ENCODE data around the gene PPP1R2C.

- PRO-cap, result no peak
Measured at GRCh38 chrX:40021160-40021627, 76.6 kb downstream of the BCOR start.

GRCh38 chrX:40063410-40064138 lies 34.2 kb downstream of the BCOR start:
- PRO-cap, result no peak

DNA sequence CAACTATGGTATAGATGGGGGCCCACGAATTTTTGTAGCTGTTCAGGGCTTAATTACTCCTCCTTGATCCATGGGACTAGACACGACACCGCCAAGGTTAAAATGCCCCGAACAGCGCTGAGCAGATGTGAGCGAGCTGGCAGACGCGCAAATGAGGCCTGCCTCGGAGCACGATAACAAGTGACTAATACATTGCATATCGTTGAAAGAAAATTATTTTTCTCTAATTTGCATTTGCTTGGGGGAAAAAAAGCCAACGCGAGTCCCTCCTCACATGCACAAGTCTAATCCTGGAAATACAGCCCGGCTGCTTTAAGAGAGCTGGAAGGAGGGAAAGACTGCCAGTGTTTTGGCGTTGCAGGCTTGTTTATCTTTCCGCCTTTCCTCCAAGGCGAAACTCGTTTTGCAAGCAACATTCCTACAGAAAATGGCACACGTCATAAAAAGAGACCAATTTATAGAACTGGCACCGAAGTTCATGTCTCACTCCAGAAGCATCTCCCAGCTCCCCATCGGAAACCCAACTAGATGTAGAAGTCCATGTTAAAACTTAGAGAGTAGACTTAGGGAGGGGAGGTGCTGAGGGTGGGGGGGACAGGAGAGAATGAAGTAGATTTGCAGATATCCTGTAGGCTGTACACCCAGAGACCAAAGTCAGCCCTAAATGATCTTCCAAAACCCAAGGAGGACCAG lies 12.6 kb downstream of the BCOR start:
- PRO-cap, result no peak

DNA sequence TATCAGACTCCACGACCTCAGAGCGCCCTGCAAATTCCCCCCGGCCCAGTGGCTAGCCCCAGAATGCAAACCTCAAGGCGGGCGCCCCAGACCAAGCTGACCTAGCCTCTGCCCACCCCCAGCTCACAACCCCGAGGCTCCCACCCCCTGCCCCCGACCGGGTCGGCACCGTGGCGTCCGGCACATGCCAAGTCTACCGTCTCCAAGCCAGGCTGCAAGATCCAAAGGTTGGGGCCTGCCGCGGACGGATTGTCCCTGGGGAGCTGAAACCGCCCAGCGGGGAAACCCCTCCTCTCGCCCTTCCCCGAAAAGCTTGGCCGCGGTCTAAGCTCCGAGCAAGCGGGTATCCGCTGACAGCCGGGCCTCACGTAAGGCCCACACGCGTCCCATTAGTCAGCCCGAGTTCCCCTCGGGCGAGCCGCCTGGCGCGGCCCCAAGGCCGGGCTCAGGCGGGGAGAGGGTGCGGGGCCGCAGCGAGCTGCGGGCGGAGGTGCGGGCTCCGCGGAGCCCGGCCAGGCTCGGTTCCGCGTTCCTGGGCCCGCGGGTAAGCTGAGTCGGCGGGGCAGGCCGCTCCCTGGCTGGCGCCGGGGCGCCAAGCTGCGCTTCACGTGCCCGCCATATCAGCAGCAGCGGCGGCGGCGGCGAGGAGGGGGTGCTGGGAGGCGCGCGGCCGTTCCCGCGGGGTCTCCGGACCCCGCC lies 6.9 kb upstream of the BCOR start:
- PRO-cap, result bidirectional peak, plus-strand start at position 448 of the sequence, minus-strand start at position 388 of the sequence

DNA sequence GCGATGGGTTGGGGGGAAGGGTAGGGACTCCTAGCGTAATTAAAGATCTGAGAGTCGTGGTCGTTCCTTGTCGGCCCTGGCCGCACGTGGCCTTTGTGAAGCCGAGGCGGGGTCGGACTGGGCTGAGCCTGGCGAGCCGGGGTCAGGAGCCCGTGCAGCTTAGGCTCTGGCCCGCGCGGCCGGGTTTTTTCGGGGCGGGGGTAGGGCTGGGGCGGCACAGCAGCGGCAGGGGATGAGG lies 58.3 kb upstream of the BCOR start:
- PRO-cap, result no peak

DNA sequence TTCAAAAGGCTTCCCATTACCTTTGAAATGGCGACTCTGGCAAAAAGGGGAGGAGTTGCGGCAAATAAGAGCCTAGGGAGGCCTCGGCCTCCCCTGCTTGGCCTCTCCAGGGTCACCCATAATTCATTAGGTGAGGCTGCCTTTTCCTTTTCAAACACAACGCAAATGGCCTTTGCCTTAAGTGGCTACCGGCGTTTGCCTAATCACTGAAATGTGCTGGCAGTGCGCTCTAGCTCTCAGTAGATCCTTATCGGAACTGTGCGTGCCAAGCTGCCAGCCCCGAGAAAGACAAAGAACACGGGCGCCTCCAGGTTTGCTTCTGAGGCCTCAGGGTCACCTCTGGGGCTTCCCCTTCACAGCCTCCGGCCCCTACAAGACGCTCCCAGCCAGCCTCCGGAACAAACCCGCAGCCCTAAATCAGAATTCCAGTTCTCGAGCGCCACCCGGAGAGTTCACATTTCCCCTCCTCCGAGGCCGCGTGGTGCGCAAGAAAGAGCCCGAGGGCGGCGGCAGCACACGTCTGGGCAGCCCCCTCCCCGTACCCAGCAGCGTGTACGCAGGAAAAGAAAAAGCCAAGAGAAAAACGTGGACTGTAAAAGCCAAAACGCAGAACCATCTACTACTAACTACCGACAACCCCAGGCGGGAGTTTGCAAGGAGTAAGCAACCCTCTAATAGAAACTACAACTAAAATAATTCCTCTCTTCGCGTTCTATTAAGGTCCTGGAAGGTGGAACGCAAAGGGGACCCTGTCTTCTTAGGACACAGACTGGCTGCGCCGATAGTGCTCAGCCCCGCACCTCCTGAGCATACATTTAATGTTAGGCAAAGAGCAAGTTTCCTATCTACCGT lies 76.4 kb upstream of the BCOR start:
- PRO-cap, result bidirectional peak, plus-strand start at position 423 of the sequence, minus-strand start at position 290 of the sequence

- PRO-cap, result no peak
Measured at GRCh38 chrX:40202286-40202867, 104.6 kb upstream of the BCOR start.

GRCh38 chrX:40297869-40298957 lies 200.5 kb upstream of the BCOR start:
- PRO-cap, result no peak

- PRO-cap, result no peak
Measured at GRCh38 chrX:40571119-40571435, 9.7 kb upstream of the ATP6AP2 start.

DNA sequence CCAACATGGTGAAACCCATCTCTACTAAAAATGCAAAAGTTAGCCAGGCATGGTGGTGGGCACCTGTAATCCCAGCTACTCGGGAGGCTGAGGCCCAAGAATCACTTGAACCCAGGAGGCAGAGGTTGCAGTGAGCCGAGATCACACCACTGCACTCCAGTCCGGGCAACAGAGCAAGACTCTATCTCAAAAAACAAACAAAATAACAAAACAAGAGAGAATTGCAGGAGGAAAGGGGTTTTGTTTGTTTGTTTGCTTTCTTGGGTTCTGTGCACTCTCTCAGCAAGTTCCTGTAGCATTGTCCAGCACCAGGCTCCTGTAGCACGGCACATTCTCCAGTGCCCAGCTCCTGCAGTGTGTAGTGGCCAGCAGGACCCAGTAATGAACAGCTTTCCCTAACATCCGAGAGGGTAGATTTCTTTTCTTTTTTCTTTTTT lies 60.6 kb upstream of the USP9X start:
- PRO-cap, result no peak

GRCh38 chrX:41029328-41029776 lies 55.9 kb upstream of the USP9X start:
- PRO-cap, result no peak

GRCh38 chrX:41088813-41089167 lies 3.5 kb downstream of the USP9X start:
- PRO-cap, result unidirectional peak, minus-strand start at chrX:41088935

- PRO-cap, result no peak
Measured at GRCh38 chrX:41147723-41148065, 62.4 kb downstream of the USP9X start.

GRCh38 chrX:41336682-41336934 lies 2.6 kb downstream of the DDX3X start:
- PRO-cap, result no peak

DNA sequence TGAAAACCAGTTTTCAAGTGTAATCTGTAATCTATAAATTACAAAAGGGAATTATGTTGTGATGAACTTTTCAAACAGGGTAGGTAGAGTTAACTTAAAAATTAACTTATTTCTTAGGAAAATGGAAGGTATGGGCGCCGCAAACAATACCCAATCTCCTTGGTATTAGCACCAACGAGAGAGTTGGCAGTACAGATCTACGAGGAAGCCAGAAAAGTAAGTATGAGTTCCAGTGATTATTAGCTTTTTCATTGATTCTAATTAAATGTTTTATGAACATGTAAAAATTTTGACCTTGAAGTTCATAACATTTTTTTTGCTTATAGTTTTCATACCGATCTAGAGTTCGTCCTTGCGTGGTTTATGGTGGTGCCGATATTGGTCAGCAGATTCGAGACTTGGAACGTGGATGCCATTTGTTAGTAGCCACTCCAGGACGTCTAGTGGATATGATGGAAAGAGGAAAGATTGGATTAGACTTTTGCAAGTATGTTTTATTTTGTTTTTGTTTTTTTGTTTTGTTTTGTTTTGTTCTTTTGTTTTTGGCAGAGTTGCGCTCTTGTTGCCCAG lies 10.0 kb downstream of the DDX3X start:
- PRO-cap, result no peak

- PRO-cap, result no peak
Measured at GRCh38 chrX:41984700-41984899, 61.2 kb upstream of the CASK start.

GRCh38 chrX:42247140-42247503 lies 323.8 kb upstream of the CASK start:
- PRO-cap, result no peak

- PRO-cap, result no peak
Measured at GRCh38 chrX:42777881-42778598, at the start of gene PPP1R2C. PPP1R2C (minus strand) TSS chrX:42778163.

DNA sequence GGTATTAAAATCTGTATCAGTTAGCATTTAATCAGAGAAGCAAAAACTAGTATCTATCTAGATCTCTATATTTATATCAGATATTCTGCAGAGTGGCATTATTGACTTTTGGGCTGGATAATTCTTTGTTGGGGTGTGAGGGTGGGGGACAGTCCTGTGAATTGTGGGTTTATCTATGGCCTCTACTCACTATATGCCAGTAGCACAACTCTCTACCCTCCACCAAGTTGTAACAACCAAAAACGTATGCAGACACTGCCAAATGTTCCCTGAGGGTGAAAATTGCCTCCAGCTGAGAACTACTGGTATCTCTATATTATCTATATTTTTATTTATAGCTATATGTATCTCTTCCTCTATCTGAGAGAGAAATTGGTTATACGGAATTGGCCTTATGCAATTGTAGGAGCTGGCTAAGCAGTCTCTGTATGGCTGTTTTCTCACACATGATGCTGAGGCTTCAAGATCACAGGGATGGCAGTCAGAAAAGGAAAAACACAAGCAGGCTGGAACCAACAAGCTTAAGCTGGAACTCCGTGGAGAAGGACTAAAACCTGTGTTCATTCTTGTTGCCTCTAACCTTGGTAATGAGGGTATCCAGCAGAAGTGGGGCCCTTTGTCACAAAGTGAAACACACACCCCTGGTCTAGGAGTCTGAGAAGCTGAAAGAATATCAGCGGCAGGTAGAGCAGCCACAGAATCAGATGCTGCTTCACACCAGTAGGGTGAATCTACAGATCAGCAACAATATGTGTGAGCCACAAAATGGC lies 166.4 kb upstream of the PPP1R2C start:
- PRO-cap, result no peak

DNA sequence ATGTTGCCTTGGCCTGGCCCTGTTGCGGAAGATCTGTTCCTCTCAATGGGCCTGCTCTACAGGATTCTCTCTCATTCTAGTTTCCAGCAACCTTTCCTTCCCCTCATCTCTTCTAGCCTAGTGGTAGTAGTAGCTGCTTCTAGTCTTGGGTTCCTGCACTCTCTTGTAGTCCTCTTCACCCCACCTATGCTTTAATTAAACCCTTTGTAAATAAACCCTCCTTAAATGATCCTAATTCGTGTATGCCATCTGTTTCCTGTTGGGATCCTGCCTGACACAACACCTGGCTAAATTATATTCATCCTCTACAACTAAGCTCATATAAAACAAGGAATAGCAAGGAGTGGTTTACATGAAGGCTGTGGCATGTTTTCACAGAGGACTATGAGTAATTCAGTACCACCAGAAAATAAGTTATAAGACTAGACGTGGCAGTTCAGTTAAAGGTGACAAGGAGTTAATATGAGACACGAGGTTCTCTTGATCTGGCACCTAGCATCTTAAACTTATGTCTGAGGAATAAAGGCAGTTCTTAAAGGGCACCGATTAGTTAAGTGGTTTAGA lies 95.6 kb upstream of the MAOA start:
- PRO-cap, result no peak

Data from gallbladder (tissue), 1 donor.